CD14-positive monocyte (primary cell): ENCODE data around the genes OTOP1 and CRMP1.

DNA sequence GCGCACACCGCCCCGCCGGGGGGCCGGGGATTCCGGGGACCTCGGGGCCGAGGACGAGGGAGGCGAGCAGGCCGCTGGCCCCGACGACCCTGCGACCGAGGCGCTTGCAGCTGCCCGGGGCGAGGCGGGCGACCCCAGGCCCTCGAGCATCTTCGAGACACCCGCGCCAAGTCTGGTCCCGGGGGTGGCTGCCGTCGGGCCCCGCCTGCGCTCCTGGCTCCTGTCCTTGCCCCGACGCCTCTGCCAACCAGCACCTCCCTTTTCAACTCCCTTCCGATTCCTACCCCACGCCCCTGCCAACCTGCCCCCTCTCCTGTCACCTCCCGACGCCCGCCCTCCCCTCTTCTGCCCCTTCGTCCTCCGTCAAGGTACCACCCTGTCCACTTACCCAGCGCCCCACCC, at the start of gene OTOP1:
TSS of gene OTOP1 (minus strand) at position 215 of the 402 bp plus-strand sequence.
- CAGE, long polyA plus RNA, result no peak

DNA sequence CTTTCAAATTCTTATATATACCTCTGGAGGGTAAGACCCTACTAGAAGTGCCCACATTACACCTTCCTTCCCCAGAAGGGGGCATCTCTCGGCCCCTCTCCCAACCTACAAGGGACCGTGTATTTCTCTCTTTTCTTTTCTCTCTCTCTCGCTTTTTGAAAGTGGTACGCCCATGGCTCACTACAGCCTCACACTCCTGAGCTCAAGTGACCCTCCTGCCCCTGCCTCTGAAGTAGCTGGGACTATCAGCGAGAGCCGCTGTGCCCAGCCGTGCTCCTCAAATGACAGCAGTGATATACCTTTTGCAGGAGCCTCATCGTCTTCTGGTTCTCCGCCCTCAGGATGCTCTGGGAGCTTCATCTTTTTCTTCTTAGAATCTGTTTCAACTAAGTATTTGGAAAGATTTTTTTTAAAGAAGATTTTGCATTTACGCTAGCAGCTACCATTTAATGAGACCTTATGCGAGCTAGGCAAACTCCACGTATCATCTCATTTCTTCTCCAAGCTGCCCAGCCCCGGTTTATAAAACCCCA, 16.6 kb downstream of the LYAR start:
- CAGE, long polyA plus RNA, result no peak

DNA sequence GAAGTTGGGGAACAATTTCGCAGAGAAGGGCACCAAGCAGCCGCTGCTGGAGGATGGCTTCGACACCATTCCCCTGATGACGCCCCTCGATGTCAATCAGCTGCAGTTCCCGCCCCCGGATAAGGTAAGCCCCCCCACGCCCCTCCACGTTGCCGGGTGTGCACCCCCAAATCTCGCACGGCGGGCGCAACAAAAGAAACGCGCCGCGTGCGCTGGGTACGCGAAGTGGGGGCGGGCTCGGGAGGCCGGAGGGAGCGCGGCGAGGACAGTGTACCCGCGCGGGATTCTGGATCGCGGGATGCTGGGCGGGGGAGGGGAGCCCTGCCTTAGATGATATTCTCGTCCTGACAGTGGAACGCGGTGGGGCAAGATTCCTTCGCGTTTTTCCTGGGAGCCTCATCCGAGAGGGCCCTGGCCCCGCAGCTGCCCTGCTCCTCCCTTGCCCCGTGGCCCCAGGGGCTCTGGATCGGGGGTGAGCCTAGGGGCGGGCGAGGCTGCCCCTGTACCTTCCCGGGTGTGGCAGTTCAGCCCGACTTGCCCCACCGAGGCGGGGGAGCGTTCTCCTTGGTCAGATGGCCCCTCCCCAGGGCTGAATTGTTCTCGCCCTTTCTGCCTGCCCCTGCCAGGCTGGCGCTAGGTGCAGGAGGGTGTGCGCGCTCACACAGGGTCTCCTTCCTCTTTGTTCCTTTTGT, 879 bp downstream of the NSG1 start:
- CAGE, long polyA plus RNA, result no peak

DNA sequence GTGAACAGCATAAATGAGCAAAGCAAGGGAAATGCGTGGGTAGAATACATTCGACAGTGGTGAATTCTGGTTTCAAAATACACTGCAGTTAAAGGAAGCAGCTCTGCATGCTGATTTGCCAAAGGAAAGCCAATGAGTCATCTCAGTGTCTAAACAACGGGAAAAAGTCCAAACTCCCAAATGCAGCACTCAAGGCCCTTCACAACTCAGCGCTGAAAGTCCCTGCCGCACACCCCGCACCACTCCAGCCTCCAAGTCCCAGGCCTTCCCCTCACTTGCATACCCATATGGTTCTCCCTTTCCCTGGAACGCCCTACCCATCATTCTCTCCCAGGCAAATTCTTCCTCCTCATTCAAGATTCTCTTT, 68.1 kb downstream of the STX18 start:
- CAGE, long polyA plus RNA, result no peak

GRCh38 chr4:4496847-4497456, 44.9 kb downstream of the STX18 start:
- CAGE, long polyA plus RNA, result no peak

- CAGE, long polyA plus RNA, result no peak
These were observed 125.5 kb upstream of the STX18 start for GRCh38 chr4:4667045-4668046.

DNA sequence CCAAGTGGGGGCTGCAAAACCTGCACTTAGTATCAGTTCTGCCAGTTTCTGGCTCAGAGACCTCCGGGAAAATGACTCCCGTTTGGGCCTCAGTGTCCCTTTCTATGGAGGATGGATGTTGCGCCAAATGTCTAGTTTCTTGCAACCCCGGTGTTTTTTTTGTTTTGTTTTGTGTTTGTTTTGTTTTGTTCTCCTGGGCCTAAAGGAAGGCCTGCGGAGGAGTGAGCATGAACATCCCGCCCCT, 7.8 kb upstream of the MSX1 start:
- CAGE, long polyA plus RNA, result no peak

GRCh38 chr4:4982005-4982334, 37.3 kb downstream of the CYTL1 start:
- CAGE, long polyA plus RNA, result no peak

- CAGE, long polyA plus RNA, result no peak
These were observed 183.2 kb downstream of the EVC2 start for GRCh38 chr4:5525093-5525622.

- CAGE, long polyA plus RNA, result no peak
These were observed 67.9 kb downstream of the EVC2 start for GRCh38 chr4:5640332-5640964.

- CAGE, long polyA plus RNA, result no peak
These were observed 5.5 kb downstream of the CRMP1 start for GRCh38 chr4:5887079-5888006.

DNA sequence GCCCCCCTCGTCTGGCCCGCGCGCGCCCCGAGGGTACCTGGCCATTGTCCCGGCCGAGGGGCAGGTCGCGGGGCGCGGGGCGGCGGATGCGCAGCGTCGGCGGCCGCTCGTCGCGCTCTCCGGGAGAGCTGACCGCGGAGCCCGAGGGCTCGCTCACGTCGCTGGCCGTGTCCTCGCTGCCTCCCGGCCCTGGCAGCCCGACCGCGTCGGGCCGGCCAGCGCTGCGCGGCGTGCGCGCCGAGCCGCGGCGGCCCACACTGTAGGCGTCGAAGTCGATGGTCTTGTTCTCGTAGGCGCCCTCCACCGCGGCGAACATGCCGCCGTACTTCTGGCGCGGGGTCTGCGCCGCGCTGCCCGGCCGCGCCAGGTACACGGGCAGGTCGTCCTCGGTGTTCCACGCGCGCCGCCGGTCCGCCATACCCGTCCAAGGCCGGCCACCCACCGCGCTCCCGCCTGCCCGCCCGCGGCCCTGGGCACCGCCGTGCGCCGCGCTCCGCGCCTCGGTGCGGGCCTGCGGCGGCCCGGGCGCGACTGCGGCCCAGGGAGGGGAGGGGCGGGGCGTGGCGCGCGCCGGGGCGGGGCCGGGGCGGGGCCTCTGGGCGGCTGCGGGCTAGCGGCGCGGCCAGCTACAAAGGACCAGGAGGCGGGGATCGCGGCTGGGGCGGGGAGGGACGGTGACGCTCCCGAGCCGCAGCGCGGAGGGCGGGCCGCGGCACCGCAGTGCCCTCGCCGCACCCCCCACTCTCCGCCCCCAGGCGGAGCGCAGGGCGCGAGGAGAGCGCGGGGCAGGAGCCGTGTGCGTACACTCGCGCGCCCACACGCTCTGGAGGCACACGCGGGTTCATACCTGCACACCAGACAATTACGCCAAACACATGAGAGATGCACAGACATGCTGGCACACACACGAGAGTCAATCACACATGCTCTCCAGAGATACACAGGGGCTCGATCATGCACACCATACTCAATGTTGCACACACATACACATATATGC, at the start of gene CRMP1:
TSS of gene CRMP1 (minus strand) at position 535 of the 997 bp plus-strand sequence.
- CAGE, long polyA plus RNA, result no peak

DNA sequence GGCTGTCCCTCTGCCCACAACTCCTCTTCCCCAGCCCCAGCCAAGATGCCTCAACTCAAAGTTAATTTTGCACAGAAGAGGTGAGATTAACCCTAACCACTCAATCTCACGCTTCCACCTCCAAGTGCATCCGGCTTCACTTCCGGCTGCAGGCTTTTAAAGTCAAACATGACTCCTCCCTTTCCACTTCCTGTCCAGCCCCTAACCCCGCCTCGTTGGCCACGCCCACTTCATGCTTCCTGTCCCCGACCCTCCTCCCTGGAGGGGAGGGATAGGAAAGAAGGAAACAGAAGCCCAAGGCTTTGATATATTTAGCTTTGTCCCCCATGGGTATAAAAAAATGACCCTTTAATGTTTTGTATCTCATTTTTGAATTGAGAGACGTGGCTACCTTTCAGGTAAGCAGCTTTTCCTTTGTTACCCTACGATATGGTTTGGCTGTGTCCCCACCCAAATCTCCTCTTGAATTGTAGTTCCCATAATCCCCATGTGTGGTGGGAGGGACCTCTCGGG, 22.4 kb downstream of the JAKMIP1 start:
- CAGE, long polyA plus RNA, result no peak

GRCh38 chr4:6198102-6198789, 2.1 kb downstream of the JAKMIP1 start:
- CAGE, long polyA plus RNA, result no peak

DNA sequence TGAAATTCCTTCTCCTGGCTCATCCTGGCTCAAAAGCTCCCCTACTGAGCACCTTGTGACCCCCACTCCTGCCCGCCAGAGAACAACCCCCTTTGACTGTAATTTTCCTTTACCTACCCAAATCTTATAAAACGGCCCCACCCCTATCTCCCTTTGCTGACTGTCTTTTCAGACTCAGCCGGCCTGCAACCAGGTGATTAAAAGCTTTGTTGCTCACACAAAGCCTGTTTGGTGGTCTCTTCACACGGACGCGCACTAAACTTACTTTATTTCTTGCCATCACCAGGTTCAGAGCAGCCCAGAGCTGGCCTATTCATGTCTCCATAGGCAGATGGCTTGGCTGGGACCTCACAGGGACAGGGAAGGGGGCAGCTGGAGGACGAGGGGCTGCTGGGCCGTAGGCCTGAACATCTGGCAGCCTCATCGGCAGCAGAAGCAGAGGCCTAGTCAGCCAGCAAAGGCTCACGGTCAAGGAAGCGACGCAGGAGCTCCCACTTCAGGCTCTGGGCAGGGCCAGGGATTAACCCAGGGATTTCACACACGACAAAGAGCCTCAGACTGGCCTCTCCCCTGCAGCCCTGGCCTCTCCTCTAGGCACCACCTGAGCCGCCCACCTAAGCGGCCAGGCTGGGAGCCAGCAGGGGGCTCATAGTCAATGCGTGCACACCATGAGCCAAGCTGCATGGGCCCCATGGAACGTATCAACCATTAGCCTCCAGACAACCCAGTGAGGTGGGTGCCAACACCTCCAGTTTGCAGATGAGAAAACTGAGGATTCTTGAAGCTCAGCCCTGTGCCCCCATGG, 46.0 kb upstream of the MAN2B2 start:
- CAGE, long polyA plus RNA, result no peak

- CAGE, long polyA plus RNA, result no peak
These were observed 16.6 kb downstream of the BLOC1S4 start for GRCh38 chr4:6732558-6732970.

DNA sequence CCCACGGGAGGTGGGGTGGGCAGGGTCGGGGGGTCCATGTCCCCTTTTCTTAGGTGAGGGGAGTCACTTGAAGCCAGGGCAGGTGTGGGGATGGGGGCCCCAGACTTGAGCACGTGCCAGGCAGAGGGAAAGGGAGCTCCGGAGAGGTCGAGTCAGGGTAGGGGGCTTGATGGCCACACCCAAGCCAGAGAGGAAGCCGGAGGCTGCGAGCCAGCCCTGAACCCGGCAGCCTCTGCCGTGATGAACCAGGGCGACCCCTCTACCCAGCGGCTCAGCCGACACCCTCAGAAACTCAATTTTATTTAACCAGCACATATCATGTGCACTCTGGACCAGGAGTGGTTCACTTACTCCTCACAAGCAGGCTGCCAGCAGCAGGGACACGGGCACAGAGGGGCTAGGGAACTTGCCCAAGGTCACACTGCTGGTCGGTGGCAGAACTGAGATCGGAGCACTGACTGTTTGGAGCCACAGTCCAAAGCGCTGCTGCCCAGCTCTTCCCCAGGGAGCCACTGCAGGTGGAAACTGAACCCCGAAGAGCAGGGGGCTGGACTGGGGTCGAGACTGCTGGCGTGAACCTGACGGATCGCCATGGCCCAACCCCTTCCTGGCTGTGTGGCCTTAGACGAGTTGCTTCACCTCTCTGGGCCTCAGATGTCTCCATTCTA, 32.4 kb upstream of the KIAA0232 start:
- CAGE, long polyA plus RNA, result no peak

DNA sequence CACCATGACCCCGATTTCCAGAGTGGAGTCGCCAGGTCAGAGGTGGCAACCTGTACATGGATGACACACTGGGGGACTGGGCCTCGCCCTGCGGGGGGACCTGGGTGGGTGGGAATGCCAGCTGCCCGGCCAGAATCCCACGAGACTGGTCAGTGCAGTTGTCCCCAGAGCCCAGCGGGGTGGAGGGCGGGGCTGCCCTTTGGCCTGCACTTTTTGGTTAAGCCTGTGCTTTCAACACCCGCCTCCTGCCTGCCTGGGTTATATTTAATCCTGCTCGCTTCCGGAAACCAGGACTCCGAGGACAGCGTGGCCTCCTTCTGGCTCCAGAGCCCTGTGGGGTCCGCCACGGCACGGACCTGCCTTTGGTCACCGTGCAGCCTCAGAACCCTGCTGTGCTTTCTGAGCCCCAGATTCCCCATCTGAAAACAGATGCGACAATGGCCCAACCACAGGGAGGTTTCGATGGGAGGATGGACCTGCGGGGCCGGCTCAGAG, 29.5 kb upstream of the KIAA0232 start:
- CAGE, long polyA plus RNA, result no peak

- CAGE, long polyA plus RNA, result no peak
These were observed 19.4 kb downstream of the KIAA0232 start for GRCh38 chr4:6801856-6802405.

DNA sequence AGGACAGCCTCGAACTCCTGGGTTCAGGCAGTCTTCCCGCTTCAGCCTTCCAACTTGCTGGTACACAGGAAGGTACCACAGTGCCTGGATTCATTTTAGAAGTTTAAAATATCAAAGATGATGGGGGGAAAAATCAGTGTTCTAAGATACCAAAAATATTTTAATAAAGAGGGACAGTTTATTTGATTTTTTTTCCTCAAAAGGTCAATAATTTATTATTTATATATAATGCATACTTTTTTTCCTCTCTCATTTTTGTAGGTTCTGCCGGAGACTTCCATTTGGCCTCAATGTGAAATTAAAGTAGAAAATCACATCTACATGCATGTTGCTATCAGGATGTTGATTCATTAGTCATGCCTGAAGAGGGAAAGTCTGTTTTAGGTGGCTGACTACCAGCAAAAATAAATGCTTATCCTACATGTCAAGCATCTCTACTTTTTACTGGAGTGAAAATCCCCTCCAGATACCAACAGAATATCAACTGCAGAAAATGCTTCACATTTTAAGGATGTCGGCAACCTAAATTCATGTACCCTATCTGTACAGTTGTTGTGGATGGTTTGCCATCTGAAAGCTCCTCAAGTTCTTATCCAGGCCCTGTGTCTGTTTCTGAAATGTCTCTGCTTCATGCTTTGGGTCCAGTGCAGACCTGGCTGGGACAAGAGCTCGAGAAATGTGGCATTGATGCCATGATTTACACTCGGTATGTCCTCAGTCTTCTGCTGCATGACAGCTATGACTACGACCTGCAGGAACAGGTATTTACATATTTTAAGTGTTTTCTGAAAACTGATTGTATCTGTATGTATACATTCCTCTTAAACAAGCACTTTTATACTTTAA, 41.6 kb downstream of the KIAA0232 start:
- CAGE, long polyA plus RNA, result no peak